Metastatic Pancreatic Carcinoma in the Ovary (tissue), 1 donor: Measurements from ENCODE around the gene CD7.

GRCh38 chr17:82256048-82257226 is 17.1 kb downstream of the CSNK1D start:
- PRO-cap, result no peak

DNA sequence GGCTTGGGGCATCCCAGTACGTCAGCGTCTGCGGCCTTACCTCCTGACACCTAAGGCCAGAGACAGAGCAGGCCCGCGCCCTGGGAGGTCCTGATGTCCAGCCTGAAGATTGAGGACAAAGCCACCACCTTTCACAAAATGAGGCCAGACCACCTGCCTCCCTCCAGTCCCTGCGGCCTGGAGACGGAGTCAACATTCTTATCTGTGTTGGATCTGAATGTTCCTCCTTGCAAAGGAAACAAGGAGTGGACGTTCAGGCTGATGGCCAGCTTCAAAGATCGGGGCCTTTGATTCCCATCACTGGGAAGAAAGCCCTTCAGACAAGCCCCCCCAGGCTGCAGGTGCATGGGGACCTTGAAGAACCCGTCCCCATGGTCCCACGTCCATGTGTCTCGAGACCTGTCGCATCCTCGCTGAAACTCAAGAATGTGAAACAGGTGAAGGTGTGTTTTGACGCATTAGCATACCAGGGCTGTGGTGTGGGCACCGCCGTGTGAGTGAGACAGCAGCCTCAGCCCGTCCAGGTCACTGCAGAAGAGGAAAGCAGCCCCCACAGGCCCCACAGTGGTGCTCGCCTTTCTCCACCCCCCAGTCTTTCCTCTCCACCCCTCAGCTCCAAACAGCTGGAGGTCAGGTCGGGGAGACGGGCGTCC is 673 bp upstream of the CSNK1D start:
- PRO-cap, result no peak

DNA sequence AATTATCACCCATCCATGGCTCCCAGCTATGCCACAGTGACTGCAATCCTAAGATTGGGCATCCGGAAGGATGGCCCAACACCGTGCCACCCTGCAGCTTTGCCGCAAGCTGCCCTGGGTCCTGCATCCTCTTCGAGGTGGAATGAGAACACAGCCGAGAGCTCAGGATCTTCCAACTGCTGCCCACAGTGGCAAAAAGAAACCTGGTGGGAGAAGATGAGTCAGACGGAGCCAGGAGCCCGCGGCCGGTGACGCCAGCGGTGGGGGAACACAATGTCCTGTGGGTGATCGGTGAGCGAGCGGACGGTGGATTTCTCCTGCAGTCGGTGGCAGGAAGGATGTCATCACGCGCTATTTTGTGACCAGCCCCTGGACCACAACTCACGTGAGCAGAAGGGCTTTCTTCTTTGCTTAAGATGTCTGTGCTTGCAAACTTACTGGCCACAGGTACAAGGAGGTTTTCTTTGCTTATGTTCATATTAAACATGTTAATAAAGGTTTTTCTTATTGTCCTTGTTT is 20.1 kb downstream of the CD7 start:
- PRO-cap, result bidirectional peak, plus-strand start at position 224 of the sequence, minus-strand start at position 187 of the sequence; bidirectional peak, plus-strand start at position 322 of the sequence, minus-strand start at position 331 of the sequence

GRCh38 chr17:82317373-82318039 is at the start of gene CD7:
Gene CD7, minus strand, starts transcription at chr17:82317608.
- PRO-cap, result no peak

- PRO-cap, result no peak
Measured at GRCh38 chr17:82349259-82350187, 9.5 kb upstream of the TEX19 start.

GRCh38 chr17:82536832-82537437 is 17.4 kb downstream of the FOXK2 start:
- PRO-cap, result no peak

DNA sequence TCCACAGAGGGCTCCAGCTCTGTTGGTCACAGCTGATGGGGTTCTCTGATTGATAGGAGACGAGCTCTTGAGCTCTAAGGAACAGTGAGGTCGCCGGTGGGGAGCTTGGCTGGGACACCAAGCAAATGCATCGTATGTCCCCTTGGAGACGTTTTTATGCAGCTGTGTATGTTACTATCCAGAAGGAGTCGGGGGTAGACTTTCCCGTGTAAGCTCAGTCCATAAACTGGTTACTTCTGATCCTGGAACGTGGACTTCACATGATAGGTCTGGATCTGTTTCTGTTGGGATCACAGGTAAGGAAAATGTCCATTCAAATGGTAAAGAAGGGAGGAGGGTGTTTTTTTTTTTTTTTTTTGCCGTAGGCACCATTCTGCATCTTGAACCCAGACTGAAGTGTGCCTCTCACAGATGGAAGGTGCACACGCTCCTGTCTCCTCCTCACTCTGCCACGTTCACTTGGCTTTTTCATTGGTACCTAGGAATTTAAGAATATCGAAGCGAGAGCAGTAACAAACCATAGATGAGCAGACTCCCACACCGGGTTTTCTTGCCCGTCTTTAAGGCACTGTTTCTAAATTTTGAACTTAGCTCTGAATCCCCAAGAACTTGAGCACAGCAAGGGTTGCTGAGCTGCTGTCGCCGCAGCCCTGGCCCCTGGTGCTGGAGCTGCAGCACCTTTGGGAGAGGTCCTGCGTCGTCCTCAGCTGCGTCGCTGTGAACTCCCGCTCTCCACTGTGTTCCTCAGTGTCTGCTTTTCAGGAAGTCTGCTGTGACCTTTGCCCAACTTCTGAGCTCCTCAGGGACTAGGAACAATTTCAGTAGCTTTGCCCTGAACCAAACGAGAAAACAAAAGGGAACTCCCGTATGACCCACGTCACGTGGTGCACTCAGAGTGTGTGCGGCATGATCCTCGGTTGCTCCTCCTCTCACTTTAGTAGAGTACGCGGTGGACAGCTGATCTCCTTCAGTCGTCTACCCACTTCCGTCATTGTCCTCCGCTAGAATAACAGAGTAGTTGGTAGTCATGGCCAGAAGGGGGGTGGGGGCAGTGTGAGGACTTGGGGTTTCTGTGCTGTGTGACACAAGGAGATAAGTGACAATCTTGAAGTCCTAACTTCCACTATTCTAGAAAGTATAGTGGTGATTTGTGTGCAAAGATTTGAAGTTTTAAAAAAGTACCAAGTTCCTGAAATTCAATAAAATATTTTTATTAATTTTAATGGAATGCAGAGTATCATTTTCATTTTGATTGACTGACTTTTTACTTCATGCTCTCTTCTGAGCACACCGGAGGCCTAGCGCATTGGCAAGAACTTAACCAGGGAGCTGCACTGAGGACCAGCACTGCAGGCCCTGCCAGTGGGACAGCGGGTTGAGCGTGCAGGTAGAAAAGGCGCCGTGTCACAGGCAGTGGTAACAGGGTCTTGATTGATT is 44.3 kb downstream of the WDR45B start:
- PRO-cap, result no peak

DNA sequence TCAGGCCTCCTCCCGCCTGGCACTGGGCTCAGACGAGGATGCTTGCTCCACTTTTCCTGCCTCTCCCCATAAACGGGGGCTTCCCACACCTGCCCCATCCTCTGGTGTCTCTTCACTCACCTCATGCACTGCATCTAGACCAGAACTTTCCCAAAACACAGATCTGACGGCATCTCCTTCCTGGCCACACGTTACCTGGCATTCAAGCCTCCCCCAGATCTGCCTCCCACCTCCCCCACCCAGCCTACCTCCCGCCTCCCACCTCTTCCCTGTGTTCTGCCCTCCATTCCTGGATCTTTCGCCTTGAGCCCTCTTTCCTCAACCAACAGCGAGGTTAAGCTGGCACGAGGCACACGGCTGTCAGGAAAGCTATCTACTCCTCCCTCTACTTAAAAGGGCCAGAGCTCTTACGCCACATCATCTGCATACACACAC is 18.2 kb downstream of the WDR45B start:
- PRO-cap, result no peak

- PRO-cap, result no peak
Measured at GRCh38 chr17:82658354-82658880, 10.2 kb upstream of the WDR45B start.

- PRO-cap, result unidirectional peak, minus-strand start at chr17:82687699
Measured at GRCh38 chr17:82687296-82687976, 11.1 kb downstream of the RAB40B start.

GRCh38 chr17:82804558-82805460 is 35.0 kb downstream of the ZNF750 start:
- PRO-cap, result no peak

DNA sequence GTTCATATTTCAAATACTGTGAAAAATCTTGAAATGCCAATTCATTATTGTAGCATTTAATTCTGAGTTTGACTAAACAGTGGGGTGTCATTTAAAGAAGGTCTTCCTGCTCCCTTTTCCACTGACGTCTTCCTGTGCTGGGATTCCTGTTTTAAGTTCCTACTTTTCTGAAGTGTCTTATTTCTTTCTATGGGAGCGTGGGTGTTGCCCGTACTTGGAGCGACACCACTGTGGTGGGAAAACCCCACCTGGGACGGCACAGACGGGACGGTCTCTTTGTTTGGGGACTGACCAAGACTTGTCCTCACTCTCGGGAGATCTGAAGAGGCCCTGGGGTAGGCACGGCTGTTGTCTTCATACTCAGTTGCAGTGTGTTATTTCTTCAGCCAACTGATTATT is 25.7 kb downstream of the ZNF750 start:
- PRO-cap, result no peak

DNA sequence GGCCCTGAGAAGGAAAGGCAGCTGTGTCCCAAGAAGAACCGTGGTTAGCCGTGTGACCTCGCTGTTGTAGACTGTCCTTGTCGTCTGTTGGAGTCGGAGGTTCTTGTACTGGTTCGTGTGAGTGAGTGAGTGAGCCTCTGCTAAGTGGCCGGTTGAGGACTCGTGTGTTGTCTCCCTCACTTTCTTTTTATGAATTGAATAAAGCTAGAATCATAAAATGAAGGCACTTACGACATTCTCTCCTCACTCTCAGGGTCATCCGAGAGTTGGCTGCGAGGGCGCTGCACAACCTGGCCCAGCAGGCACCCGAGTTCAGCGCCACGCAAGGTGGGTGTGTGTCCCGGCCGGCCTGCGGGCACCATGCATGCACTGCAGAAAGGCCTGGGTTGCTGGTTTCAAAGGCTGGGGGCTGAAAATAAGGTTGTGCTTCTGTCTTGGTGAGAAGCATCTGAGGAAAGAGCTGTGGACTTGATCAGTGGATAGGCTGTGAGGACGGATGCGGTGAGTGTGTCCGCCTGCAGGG is 63.4 kb upstream of the ZNF750 start:
- PRO-cap, result no peak

DNA sequence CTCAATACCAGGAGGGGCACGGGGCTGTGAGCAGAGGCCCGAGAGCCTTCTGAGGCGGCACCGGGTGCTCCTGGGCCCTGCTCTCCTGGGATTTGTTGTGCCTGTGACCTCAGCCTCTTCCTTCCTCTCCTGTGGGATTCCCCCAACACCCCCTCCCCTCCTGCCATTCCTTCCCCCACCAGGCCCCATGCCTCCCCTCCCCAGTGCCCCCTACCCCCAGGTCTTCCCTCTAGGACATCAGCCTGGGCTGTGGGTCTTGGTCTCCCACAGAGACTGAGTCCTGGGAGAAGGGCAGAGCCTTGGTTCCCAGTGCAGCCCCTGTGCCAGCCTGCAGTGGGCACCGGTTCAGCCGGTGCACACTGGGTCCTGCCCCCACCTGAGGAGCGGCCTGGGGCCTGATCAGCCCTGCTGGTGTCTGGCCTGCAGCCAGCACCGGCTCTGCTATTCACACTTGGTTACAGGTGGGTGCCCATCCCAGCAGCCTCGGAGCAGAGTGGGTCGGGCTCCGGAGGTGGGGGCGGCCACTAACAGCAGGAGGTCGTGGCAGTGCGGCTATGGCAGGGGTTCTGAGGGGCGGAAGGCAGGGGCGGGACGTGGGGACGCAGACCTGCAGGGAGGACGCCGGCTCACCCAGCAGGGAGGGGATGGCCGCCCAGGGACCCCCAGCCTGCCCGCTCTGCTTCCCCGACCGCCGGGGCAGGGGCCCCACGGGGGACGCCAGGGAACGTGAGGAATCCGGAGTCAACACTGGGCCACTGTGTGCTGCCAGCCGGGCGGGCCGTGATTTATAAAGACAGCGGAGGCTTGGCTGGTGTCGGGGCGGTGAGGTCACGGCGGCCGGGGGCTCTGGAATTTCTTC is 20.1 kb downstream of the METRNL start:
- PRO-cap, result no peak

- PRO-cap, result no peak
Measured at GRCh38 chr17:83106798-83107164, 27.4 kb downstream of the METRNL start.

DNA sequence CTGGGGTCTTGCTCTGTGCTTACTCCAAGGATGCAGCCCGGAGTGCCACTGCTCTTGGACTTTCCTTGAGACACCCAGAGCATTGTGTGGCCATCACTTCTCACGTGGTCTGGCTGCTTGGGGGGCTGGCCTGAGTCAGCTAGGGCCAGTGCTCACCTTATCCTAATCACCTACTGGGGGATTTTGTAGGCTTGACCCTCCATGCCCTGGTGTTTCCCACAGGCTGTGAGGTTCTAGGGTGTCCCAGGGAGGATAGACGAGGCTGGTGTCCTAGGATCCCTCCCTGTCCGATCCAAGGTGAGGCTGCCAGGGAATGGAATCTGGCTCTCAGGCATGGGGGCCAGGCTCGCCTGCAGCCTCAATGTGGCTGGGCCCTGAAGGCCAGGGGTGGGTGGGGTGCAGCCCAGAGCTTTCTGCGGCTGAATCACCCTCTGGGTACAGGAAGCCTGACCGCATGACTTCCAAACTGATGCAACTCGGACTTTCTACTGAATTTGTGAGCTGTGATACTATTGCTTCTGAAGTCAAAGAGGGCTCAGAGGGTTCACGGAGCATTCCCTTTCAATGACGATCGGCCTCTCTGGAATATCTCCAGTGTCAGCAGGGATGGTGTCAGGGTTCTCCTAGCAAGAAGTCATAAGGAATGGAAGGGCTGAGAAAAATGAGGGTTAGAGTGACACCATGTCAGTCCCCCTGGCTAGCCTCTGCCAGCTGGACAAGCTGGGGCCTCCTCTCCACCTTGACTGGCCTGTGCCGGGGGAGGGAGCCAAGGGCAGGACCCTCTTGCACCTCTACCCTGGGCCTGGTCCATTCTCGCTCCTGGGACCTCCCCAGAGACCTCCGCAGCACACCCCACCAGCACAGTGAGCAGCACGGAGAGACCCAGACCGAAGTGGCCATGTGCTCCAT is 123.7 kb downstream of the METRNL start:
- PRO-cap, result unidirectional peak, plus-strand start at position 527 of the sequence